SJCRH30 (cell line): ENCODE measurements around the genes TBC1D7 and NOL7.

GRCh38 chr6:13052961-13053819 is 275.1 kb downstream of the TBC1D7 start:
- RAMPAGE, long total RNA: no peak

DNA sequence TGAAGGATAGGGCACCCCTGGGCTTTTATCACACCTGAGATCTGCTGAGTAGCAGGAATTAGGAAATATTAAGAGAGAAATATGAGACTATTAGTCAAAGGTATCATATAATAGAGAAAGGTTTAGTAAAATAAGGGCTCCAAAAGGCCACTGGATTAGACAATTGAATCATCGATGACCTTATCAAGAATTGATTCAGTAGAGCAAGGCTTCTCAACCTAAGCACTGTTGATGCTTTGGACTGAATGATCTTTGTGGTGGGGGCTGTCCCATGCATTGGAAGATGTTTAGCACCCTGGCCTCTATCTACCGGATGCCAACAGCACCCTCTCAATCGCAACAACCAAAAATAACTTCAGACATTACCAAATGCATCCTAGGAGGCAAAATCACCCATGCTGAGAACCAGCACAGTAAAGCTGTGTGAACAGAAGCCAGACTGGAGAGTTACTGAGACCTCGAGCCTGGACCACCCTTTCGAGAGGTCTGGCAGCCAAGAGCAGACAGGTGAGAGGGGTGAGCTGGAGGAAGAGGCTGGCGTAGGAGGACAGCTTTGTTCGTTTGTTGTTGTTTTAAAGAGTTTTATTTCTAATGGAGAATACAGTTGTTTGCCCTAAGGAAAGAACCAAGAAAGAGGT is 67.5 kb downstream of the TBC1D7 start:
- RAMPAGE, long total RNA: no peak

DNA sequence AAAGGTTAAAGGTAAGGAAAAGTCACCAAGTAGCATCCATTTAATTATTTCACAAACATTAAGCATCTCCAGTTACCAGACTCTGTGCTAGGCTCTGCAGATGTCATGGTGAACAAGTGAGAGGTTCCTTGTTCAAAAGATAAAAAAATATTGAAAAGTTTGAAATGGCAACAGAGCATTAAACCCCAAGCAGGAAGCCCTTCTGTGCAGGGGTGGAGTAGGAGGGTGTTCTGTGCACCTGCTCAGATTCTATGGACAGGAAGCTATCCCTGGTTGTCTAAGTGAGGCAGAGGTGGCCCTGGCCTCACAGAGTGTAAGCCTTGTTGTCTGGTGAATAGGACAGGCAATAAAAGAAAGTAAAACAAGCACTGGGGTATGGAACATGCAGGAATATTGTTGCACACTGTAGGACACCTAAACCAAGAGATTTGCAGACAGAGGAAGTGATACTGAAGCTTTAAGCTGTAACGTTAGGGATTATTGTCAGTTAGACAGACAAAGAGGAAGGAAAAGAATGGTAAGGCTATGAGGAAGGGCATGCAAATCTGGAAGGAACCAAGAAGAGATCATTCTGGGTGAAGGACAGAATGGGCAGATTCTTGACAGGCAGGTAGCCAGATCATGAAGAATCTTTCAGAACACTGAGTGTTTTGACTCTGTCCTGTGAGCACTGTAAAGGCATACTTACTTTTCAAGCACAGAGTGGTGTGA is 66.8 kb downstream of the TBC1D7 start:
- RAMPAGE, long total RNA: no peak

- RAMPAGE, long total RNA: no peak
These were observed 38.4 kb downstream of the TBC1D7 start for GRCh38 chr6:13289593-13290734.

DNA sequence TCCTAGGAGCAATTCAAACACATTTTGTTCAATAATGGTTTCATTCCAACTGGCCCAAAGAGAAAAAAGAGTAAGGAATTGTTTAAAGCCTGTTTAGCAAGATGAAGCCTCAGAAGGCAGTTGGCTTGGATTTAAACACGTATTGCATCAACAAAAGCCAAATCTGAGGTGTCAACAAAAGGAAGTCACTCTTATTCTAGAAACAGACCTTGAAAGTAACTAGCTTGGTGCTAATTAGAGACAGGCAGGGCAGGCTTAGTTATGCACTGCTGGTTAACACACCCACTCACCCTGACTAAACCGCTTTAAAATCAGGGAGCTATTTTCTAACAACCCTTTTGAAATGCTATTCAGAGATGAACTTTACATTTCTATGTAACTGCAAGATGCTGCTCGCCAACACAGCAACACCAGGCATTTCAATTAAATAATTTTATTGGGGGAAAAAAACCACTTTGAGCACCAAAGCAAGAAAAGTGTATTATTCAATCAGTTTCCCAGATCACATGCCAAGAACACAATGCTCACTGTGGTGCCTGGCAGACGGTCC is 23.7 kb downstream of the TBC1D7 start:
- RAMPAGE, long total RNA: no peak

DNA sequence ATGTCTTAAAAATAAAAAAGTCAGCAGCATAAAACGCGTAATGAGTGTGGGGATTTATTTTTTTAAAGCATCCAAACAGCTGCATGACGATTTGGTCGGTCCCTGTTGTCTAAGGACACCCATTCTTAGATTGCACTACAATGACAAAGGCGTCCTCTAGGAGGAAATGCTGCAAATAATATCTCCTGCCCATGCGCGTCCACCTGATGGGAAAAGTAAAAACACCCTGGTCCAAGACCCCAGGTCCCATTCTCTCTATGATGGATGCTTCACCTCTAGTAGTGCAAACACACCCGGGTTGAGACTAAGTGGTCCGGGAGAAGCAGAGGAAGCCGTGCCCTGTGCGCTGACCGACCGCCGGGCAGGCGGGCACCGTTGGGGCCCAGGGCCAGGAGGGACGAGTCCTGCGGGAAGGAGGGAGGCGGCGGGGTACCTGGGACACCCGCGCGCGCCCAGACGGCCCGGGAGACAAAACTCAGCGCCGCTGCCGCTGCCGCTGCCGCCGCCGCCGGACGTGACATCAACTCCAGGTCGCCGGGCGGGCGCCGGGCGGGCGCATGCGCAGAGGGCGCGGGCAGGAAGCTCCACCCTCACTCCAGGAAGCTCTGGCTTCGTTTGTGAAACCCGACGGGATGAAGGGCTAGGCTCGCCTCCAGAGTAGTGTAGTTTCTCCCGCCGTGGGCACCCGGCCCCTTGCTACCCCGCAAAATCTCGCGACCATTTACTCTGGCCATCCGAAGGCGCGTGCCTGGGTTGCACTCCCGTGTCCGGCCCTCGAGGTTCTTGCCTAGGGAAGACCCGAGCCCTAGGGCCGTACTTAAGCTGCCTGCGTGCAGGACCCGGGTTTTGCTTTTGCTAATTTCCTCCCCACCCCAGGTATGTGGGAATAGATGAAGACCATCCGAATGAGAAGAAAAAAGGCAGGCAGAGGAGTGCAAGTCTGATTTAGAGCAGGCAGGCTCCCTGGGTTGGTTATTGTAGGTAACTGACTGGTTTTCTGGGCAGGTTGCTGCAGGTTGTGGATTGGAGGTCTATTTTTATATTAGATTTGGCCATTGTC is at the start of gene TBC1D7:
Gene TBC1D7, minus strand, starts transcription at position 515 of the 1,060 bp plus-strand sequence.
- RAMPAGE, long total RNA: no peak

- RAMPAGE, long total RNA: no peak
These were observed 67.9 kb upstream of the TBC1D7 start for GRCh38 chr6:13395865-13397069.

GRCh38 chr6:13407952-13408378 is 79.4 kb downstream of the GFOD1 start:
- RAMPAGE, long total RNA: no peak

GRCh38 chr6:13485260-13485486 is 2.2 kb downstream of the GFOD1 start:
- RAMPAGE, long total RNA: no peak

GRCh38 chr6:13526435-13527478 is 39.4 kb upstream of the GFOD1 start:
- RAMPAGE, long total RNA: no peak

DNA sequence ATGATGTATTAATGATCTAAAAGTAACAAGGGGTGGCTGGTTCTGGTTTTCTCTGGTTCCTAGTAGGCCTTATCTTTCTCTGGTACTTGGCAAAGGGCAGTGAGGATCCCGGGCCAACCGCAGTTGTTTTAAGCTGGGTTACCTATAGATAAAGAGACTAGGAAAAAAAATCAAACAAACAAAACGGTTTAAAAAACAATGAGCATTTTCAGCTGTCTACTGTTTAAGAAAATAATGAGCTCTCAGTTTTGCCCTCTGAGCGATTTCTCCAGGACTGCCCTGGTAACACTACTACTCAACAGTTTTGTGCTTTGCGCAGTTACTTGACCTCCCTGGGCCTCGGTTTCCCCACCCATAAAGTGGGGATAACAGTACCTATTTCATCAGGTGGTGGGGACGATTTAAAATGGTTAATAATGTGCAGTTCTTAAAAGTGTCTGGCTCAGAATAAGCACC is 1.3 kb upstream of the SIRT5 start:
- RAMPAGE, long total RNA: no peak

DNA sequence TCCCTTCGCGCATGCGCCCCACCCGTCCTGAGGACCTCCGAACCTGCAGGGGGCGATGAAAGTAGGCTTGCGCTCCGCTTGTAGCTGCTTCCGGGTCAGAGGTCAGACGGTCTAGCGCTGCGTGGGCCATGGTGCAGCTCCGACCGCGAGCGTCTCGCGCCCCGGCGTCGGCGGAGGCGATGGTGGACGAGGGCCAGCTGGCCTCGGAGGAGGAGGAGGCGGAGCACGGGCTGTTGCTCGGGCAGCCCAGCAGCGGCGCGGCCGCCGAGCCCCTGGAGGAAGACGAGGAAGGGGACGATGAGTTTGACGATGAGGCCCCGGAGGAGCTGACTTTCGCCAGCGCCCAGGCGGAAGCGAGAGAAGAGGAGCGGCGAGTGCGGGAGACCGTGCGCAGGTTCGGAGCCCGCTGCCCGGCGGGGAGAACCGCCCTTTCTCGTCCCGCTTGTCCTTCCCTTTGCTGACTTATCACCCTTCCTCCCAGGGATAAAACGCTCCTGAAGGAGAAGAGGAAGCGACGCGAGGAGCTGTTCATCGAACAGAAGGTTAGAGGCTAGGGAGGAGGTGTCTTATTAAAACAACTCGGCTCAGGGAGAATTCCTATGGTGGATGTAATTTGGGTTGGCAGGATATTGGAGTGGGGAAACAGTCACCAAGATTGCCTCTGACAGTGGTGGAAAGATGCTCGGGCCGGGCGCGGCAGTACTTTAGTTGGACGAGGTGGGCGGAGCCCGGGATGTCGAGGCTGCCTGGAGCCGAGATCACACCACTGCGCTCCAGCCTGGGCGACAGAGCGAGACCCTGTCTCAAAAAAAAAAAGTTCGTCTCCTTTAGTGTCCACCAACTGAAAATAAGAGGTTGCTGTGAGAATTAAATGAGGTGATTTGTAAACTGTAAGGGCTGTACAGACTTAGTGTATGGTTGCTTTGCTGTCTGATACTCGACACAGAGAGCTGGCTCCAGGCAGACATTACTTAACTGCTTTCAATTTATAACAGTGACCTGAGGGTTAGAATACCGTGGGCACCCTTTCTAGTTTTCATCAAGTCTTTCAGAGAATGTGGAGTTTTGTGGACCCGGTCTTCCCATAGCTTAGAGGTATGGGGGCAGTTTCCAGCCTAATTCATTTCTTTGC is at the start of gene NOL7:
Gene NOL7, plus strand, starts transcription at position 105 of the 1,132 bp plus-strand sequence.
- RAMPAGE, long total RNA: start-site peak on the plus strand centred at position 134 of the sequence, 61 bp wide, 2,011 and 216 reads in 2 replicates

DNA sequence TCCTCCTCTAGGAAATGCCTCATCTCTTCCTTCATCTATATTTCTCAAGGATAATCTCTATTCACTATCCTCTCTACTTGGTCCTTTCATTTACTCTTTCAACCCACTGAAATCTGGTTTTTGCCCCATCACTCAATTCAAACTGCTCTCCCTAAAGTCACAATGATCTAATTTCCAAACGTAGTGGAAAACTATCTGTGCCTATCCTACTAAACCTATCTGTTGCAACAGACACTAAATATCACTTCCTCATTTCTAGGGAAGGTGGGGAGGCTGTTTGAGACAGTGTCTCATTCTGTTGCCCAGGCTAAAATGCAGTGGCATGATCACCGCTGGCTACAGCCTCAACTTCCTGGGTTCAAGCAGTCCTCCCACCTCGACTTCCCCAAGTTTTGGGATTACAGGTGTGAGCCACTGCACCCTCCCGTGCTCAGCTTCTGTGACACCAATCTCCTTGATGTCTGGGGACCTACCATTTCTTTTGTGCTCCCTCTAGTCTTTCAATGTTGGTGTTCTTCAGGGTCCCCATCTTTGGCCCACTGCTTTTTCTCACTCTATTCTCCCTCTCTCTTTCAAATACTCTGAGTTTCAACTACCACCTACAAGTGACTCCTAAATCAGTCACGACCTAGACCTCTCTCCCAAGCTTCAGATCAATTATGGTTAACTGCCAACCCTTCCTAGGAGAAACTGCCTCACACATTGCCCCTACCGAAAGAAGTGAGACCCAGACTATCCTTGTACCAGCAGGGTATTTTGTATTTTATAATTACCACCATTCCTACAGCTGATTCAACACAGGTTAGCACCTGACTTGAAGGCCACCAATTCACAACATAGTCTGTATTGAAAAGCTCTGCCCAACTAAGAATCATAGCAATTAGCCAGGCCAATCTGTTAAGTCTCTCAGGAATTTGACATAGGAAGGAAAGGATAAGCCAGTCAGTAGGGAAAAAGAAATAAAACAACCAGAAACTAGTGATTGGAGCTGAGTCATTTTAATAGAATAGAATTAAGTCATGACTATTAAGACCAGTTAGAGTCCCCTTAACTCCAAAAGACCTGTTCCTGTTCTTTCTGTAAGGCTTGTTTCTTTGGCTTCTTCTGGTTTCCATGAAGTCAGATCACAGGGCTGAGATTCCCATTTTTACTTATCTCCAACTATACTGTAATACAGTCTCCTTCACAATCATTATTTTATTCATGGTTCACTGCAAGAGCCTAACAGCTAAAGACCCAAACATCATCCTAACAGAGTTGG is 8.5 kb downstream of the RANBP9 start:
- RAMPAGE, long total RNA: no peak

DNA sequence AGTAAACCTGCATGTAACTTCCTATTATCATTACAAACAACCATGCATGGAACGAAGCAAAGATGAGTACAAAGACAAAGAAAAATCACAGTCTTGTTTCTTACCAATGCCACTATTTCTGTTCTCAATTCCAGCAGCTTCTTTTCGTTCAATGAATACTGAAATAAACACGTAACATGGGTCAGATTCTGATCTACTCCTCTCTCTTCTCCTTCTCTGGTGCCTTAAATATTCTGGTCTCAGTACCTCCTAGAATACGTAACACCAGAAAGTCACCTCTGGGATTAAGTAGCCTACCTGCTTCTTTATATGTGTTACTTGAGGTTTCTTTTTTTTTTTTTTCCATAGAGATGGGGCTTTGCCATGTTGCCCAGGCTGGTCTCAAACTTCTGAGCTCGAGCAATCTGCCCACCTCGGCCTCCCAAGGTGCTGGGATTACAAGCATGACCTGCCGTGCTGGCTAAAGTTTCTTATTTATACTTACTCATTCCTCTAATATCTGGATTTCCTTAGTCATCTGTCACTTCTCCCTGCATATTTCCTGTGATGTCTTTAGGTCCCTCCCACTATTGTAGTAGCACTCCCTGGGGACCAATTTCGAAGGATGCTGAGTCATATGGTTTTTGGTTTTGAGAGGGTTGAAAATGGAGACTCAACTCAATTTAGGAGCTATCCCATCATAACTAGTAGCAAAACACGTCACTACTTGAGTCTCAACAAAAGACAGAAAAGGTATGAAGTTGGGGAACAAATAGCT is 20.4 kb downstream of the MCUR1 start:
- RAMPAGE, long total RNA: no peak

DNA sequence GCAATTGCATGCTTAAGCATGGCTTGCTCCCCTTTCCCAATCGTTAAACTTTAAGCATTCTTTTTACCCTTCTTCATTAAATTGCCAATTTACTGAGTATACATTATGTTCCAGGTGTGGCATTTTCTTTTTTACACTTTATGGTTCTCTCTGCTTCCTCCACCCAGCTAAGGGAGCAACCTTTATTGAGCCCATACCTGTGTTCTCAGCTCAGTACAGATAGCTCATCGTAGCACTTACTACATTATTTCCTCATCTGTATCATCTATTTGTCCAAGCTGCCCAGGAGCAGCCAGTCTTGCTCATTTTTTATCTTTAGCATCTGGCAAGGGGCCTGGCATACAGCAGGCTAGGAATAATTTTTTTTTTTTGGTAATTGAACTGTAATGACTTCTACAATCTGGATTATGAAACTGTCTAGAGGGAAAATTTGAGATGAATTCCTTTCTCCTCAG is 3.3 kb downstream of the MCUR1 start:
- RAMPAGE, long total RNA: no peak

DNA sequence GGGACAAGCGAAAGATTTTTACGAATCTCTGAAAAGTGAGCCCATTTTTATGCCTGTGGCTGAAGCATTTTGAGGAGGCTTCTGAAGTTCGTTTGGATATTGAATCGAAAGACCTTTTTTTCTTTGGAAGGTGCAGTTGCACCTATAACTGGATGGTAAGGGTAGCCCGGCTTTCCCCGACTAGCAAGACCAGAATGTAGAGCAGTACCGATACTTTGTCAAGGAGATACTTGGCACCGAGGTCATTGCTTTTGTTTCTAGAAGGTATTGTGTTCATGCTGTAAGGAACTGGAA is 637 bp downstream of the RNF182 start:
- RAMPAGE, long total RNA: no peak

GRCh38 chr6:14119018-14119441 is 1.5 kb downstream of the CD83 start:
- RAMPAGE, long total RNA: no peak

GRCh38 chr6:14136072-14136924 is 18.7 kb downstream of the CD83 start:
- RAMPAGE, long total RNA: no peak

- RAMPAGE, long total RNA: no peak
These were observed 93.4 kb downstream of the CD83 start for GRCh38 chr6:14210832-14211521.

DNA sequence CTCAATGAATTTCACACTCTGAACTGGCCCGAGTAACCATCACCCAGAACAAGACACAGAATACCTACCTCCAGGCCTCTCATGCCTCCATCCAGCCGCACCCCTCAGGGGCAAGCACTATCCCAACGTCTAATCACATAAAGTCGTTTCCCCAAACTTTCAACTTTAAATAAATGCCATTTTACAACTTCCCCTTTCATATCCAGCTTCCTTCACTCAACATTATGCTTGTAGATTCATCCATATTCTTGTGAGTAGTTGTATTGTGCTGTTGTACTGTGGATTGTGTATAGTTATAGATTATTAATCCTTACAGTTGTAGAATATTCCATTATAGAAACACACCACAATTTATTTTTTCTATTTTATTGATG is 539.1 kb downstream of the CD83 start:
- RAMPAGE, long total RNA: no peak